ENCODE results near the genes CCKAR and NWD2.

GRCh38 chr4:26174943-26175666, 145.7 kb upstream of the RBPJ start:
- PRO-cap: no peak

DNA sequence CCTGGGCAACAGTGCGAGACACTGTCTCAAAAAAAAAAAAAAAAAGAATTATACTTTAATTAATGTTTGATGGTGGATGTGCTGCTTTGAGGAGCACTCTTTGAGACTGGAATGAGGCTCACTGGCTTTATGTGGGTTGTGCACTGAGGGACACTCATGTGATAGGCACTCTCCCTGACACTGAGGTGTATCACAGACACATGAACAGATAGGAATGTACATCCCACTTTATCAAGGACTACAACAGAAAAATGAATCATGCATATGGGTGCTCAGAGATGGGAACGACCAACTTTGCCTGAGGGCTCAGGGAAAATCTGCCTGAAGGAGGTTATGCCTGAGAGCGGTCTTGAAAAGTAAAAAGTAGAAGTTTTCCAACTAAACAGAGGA, 97.7 kb upstream of the RBPJ start:
- PRO-cap: no peak

DNA sequence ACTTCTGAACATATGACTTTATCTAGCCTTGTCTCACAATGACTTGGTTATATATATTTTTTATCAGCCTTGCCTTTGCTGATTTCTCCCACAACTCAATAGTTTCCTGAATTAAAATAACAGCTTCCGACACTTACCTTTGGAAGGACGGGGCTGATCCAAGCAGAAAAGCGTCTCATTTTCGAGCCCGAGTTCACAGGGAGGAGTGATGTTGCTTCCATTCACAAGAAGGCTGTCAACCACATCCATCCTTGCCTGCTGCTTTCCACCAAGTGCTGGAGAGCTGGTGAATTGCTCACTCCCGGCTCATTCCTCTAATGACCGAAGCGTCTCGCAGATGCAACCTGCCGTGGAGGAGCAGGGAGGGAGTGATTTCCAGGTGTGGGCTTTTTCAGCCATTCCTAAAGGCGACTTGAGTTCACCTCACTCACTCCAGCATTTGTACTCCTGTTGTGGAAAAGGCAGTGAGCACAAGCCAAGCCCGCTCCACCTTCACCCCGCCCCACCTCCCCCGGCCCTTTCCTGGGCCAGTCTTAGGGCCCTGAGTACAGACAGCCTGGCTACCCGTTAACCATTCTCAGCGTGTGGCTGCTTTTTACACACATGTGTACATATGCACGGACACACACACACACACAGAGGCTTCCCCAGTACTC, at the start of gene CCKAR:
TSS of gene CCKAR (minus strand) at position 466 of the 656 bp plus-strand sequence.
- PRO-cap: no peak

DNA sequence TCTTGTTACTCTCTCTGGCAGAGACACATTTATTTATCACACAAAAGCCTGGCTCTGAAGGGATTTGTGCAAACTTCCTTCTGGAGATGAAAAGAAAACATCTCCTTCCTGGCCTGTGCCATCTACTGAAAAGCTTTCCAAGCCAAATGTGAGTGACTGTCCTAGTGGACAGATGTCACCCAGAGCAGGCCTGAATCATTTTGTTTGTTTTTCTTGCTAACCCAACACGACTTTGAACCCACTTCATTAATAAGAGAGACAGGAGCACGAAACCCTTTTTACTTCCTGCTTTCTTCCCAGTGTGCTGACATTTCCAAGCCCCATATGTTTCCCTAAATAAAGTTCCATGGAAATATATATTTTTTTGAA, 38.5 kb upstream of the STIM2 start:
- PRO-cap: no peak

DNA sequence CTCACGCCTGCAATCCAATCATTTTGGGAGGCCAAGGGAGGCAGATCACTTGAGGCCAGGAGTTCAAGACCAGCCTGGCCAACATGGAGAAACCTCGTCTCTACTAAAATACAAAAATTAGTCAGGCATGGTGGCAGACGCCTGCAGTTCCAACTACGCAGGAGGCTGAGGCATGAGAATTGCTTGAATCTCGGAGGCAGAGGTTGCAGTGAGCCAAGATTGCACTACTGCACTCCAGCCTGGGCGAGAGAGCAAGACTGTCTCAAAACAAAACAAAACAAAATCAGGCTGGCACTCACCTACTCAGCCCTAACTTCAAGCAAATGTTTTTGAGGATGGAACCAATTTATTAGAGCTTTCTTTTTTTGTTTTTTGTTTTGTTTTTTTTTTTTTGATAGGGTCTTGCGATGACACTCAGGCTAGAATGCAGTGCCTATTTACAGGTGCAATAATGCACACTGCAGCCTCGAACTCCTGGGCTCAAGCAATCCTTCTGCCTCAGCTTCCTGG, 33.2 kb upstream of the STIM2 start:
- PRO-cap: no peak

DNA sequence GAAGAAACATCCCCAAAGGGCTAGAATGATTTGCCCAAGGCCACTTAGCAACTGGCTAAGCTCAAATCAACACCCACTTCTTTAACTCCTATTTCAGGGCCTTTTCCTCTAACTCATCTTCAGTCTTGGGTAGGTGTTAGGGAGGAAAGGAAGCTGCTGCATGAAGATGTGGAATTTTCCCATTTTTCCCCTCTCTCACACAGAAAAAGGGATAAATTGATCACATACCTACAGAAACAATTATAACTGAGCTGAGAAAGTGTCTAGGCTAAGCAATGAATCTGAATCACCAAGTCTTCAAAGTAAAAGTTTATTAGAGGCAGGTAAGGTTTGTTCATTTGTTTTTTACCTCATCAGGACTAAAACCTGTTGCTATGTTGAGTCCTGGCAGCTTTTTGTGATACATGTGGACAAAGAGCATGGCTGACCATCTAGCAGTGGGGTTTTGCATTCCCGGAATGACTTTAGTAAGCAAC, 31.2 kb upstream of the STIM2 start:
- PRO-cap: no peak

DNA sequence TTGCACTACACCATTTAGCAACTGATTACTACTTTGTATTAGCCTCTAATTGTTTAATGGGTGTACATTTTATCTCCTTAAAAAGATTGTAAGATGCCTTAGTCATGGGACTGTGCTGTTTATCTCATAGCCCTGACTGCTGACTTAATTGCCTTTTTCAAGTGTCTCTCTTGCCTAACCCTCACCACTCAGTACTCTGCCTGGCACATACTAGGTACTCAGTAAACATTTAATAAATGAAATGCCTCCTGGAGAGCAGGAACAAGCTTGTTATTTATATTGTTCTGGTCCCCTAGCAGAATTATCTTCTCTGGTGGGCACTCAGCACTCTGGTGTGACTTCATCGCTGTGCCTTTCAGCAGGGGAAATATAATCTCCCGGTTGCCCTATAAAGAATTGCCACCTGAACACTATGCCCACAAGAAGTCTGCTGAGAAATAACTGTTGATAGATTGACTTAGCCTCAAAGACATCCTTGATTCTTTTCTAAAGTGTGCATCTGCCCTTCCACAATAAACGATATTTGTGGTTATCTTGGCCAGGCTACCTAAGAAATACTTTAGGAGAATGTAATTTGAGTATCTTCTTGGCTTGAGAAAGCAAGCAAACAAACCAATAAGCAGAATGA, 1.5 kb upstream of the STIM2 start:
- PRO-cap: no peak

DNA sequence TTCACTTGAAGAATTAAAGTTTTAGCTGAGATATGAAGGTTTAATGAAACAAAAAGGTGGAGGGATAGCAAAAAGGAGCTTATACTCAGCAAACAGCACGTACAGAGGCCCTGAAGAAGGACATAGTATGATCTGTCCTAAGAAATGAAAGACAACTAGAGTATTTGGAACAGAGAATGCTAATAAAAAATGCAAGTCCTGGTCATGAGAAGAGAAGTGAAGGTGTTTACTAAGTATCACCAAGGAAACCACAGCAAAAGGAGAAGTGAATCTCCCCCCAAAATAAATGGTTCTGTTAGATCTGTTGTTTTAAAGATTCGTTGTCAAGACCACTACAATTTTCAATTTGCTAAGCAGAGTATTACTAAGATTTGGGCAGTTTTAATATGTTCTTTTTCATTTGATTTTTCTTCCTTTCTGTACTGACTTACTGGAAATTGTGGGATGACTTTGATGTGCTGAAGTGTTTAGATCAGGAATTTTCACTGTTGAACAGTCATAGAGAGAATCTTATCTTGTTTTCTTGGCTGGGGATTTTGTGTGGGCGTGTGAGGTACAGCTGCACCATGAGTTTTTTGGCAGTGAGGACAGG, 132.0 kb downstream of the STIM2 start:
- PRO-cap: no peak

- PRO-cap: no peak
Observed at GRCh38 chr4:29911827-29912158, 808.4 kb upstream of the PCDH7 start.

DNA sequence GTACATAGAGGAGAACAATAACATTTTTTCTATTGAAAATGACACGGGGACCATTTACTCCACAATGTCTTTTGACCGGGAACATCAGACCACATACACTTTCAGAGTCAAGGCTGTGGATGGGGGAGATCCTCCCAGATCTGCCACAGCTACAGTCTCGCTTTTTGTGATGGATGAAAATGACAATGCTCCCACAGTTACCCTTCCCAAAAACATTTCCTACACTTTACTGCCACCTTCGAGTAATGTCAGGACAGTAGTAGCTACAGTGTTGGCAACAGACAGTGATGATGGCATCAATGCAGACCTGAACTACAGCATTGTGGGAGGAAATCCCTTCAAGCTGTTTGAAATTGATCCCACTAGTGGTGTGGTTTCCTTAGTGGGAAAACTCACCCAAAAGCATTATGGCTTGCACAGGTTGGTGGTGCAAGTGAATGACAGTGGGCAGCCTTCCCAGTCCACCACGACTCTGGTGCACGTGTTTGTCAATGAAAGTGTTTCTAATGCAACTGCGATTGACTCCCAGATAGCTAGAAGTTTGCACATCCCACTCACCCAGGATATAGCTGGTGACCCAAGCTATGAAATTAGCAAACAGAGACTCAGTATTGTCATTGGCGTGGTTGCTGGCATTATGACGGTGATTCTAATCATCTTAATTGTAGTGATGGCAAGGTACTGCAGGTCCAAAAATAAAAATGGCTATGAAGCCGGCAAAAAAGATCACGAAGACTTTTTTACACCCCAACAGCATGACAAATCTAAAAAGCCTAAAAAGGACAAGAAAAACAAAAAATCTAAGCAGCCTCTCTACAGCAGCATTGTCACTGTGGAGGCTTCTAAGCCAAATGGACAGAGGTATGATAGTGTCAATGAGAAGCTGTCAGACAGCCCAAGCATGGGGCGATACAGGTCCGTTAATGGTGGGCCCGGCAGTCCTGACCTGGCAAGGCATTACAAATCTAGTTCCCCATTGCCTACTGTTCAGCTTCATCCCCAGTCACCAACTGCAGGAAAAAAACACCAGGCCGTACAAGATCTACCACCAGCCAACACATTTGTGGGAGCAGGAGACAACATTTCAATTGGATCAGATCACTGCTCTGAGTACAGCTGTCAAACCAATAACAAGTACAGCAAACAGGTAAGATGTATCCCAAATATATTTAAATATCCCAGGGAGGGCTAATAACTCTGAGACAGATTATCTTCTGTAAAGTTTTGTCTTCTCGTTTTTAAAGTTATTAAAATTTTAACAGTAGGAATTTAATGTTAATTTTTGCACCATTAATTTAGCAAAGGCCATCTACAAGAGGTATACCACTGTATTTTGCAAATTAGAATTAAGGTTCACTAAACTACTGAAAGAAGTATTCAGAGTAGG, 3.8 kb downstream of the PCDH7 start:
- PRO-cap: no peak

- PRO-cap: no peak
Observed at GRCh38 chr4:30789147-30789691, 69.0 kb downstream of the PCDH7 start.

DNA sequence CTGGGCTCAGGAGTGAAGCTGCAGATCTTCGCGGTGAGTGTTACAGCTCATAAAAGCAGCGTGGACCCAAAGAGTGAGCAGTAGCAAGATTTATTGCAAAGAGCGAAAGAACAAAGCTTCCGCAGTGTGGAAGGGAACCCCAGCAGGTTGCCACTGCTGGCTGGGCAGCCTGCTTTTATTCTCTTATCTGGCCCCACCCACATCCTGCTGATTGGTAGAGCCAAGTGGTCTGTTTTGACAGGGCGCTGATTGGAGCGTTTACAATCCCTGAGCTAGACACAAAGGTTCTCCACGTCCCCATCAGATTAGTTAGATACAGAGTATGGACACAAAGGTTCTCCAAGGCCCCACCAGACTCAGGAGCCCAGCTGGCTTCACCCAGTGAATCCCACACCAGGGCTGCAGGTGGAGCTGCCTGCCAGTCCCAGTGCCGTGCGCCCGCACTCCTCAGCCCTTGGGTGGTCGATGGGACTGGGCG, 1909.1 kb downstream of the ARAP2 start:
- PRO-cap: no peak

- PRO-cap: no peak
Observed at GRCh38 chr4:36284720-36284994, 3.2 kb downstream of the DTHD1 start.

DNA sequence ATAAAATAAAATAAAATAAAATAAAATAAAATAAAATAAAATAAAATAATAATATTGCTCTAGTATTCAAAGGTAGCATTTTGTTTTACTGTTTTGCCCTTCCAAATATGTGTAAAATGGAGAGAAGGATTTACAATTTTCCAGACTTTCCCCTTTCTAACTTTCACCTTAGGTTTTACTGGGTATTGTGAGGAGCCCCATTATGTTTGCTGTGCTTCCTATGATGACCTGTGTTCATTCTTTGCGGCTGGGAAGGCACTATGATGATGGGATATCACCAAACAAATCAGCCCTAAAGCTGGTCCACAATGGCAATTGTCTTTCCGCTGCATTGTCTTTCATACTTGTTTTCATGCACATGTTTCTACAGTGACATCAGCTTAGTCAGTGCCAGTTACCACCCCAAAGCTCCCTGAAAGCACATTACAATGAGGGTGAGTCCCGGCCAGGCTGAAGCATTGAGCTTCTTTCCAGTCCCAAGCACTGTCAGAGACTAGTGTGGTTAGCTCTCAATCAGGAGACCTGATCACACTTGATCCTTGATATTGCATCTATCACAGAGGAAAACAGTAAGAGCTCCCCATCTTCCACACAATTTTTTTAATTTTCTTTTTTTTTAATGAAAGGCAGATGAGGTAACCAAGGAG, 50.9 kb downstream of the DTHD1 start:
- PRO-cap: no peak

DNA sequence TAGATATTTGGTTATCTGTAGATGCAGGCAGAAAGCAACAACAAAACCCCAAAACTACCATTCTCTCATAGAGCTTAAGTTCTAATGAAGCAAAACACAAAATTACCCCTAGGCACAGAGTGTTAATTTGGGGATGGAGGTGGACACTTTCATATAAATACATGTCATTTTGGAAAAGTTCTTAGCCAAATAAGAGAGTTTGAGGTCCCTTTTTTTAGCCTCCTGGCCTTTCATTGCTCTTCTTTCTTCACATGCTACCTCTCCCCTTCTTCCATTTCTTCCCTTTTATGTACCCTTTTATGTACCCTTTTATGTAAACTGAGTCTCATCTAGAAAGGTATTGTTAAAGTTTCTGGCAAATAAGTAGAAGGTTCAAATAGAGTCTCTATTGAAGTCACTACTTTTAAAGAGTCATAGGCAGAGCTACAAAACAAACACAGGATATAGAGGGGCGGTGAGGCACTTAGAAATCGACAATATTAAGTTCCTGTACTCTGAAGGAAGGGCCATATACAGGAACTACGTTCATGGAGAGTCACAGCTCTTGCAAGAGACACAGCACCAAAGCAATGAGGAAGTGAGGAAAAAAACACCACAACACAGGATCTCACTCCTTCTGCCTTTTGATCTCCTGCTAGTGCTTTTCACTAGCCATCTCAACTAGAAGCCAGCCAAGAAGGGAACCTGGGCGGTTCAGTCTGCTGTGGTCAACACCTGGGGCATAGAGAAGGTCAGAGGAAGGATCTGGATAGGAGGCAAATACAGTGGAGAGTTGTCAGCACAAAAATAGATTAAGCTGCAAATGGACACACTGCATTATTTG, 104.3 kb downstream of the DTHD1 start:
- PRO-cap: no peak

GRCh38 chr4:36871383-36871632, 373.2 kb upstream of the NWD2 start:
- PRO-cap: no peak

- PRO-cap: no peak
Observed at GRCh38 chr4:37244305-37245246, at the start of gene NWD2. Gene NWD2, plus strand, starts transcription at chr4:37244743.

GRCh38 chr4:37431449-37431731, 22.3 kb upstream of the C4orf19 start:
- PRO-cap: no peak

- PRO-cap: no peak
Observed at GRCh38 chr4:37462913-37463483, 9.3 kb downstream of the C4orf19 start.

GRCh38 chr4:37664663-37665113, 21.5 kb downstream of the RELL1 start:
- PRO-cap: no peak

Measured in neutrophil (primary cell).